Astrocyte (in vitro differentiated cells and primary cell): Measurements from ENCODE around the gene HSBP1L1.

DNA sequence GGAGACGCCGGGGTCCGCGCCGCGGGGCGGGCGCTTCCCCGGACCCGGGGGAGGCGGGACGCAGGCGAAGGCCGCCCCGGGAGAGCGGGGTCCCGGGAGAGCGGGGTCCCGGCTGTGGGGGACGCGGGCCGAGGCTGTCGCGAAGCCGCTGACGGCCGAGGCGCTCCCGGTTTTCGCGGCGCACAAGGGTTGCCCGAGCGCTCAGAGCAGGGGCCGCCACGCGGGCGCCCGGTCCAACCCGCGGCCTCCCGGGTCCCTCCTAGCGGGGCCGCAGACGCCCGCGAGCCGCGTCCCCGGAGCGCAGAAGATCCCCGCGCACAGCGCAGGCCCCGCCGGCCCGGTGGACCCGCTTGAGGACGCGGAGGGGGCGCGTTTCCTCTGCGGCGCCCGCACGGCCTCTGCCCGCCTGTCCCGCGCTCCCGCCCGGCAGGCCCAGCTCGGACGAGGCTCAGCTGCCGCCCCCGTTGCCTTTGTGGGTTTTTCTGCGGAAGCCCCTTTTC lies 9.8 kb upstream of the KCNG2 start:
- PRO-cap = no peak
- RRBS, 2 experiments = 2 to 4% methylated on average over 48 to 50 of the region's 76 CpGs

DNA sequence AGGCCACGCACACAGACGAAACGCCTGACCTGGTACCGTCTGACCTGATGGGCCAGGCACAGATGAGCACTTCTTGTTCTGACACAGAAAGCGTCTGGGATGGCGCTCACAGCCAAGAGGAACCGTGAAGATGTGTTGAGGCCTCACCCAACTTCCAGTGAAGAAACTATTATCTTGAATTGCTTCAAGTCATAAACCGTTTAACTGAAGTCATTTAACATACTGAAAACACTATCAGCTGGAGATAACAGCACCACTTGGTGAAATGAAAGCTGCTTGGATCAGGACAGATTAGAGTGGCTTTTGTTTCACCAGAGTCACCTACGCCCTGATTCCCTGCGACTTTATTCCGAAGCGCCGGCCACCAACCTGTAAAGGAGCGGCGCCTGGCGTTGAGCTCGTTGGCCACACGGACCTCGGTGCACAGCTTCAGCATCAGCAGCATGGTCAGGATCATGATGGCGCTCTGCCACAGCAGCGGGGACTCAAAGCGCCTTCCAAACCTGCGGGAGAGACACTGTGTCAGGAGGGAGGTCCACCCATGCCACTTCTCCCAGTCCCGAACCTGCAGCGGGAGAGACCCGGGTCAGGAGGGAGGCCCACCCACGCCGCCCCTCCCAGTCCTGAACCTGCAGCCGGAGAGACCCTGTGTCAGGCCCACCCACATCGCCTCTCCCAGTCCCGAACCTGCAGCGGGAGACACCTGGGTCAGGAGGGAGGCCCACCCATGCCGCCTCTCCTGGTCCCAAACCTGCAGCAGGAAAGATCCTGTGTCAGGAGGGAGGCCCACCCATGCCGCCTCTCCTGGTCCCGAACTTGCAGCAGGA lies 8.3 kb downstream of the SLC66A2 start:
- PRO-cap = no peak
- RRBS, 2 experiments = 94 to 95% methylated on average over 3 of the region's 35 CpGs

DNA sequence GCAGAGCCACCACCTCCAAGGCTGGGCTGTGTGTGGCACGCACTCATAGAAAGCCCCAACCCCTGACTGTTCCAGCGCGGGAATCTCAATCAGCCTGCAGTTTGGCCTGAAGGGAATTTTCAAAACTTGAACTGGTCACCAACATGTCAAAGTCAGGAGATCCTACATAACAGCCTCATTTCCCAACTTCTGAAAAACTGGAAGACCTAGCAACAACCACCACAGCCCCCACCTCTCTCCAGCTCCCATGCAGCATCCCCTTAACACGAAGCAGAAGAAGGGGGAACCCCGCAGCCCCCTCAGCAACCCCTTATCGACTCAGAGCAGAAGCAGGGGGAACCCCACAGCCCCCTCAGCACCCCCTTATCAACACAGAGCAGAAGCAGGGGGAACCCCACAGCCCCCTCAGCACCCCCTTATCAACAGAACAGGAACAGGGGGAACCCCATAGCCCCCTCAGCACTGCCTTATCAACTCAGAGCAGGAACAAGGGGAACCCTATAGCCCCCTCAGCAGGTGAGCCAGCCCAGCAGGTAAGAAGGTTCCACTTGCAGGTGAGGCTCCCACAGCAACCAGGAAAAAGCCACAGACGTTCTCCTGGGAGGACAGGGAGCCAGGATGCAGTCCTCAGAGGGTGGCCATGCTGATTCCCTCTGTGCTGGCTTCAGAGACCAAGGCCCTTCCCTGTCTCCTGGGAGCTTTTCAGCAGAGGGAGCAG lies 6.7 kb downstream of the SLC66A2 start:
- PRO-cap = no peak
- RRBS, 2 experiments = no CpG with 5 or more reads among the region's 7 CpGs

- PRO-cap = unidirectional peak, plus-strand start at chr18:79964643
- RRBS, 2 experiments = 3% methylated on average over 34 to 43 of the region's 82 CpGs
These were observed at the start of gene HSBP1L1 for GRCh38 chr18:79964197-79965051. TSS of gene HSBP1L1 (plus strand) at chr18:79964643.

GRCh38 chr18:80118430-80118941 lies 9.4 kb downstream of the ADNP2 start:
- PRO-cap = no peak
- RRBS, 2 experiments = no CpG with 5 or more reads among the region's 4 CpGs

DNA sequence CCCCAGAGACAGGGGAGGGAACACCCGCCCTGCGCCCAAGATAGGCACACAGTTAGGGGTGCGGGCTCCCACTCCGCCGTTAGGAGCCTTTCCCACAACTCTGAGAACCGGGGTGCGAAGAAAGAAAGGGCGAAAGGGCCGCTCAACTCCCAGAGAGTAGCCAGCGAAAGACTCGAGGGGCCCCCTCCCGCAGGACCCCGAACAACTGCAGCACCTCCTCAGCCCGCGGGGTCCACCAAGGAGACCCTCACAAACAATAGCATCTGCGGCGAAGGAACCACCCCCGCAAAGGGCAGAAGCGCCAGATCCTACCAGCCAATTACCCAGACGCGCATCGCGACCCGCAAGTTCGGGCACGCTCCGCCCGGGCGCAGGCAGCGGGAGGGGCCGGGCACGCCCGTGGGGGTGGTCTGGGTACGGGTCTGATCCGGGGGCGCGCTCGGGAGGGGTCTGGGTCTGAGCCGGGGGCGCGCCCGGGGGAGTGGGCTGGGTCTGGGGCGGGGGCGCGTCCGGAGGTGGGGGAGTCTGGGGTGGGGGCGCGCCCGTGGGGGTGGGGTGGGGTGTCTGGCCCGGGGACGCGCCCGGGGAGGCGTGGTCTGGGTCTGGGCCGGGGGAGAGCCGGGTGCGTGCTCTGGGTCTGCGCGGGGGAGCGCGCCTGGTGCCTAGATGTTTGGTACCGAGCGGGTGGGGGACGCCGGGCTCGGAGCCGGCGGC lies 1.1 kb downstream of the PARD6G start:
- PRO-cap = bidirectional peak, plus-strand start at position 592 of the sequence, minus-strand start at position 338 of the sequence
- RRBS, 2 experiments = 1 to 2% methylated on average over 21 of the region's 68 CpGs